ENCODE results near the genes BCL7B, DNAJC30, LIMK1 and EIF4H.

GRCh38 chr7:73436110-73436552 is 2.6 kb downstream of the FZD9 start:
- RRBS: no CpG with 5 or more reads among the region's 13 CpGs

DNA sequence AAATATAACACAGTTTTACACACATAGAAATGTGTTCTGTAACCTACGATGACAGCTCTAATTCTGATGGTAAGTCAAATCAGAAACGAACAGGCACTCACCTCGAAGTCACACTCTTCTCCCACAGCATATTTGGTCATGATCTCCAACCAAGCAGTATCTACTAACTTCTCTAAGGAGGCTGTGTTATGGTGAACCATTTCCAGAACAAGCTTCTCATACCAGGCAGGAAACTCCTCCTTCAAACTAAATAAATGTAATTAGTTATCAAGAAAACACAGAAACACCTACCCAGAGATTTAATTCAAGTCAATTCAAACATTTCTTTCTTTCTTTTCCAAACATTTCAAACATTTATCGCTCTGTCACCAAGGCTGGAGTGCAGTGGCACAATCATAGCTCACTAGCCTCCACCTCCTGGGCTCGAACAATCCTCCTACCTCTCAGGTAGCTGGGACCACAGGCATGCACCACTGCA is 13.8 kb downstream of the BAZ1B start:
- RRBS: no CpG with 5 or more reads among the region's 5 CpGs

DNA sequence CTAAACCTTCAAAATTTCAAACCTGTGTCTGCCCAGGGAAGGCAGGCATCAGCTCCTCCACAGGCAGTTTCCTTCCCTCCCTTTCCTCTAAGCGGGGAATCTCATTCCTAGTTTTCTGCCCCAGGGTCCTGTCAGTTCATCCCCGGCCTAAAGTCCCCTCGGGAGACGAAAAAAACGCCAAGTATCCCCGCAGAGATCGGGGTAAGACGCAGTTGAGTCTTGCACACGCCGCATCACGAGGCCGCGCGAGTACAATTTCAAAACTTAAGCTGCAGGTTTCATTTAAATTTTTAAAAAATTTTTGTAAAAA is 998 bp downstream of the BAZ1B start:
- RRBS: no CpG with 5 or more reads among the region's 14 CpGs

- RRBS: no CpG with 5 or more reads among the region's 6 CpGs
These were observed 13.1 kb upstream of the BAZ1B start for GRCh38 chr7:73535163-73535660.

- RRBS: 89% methylated on average over 6 of the region's 33 CpGs
These were observed 14.6 kb upstream of the BAZ1B start for GRCh38 chr7:73536226-73537654.

- RRBS: under 1% methylated on average over 50 of the region's 100 CpGs
These were observed at the start of gene BCL7B for GRCh38 chr7:73557290-73558302. TSS of gene BCL7B (minus strand) at chr7:73557690.

- RRBS: no CpG with 5 or more reads among the region's 14 CpGs
These were observed 15.0 kb upstream of the VPS37D start for GRCh38 chr7:73652510-73653189.

DNA sequence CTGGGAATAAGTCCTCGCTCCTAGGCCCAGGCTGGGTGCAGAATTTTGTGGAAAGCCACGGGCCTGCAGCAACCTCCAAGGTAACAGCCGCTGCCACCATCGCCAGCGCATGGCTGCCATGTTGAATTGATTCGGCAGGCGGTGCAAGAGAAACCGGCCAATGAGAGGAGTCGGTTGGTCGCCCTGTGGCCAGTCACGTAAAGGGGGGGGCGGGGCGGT is at the start of gene DNAJC30:
DNAJC30 (minus strand) TSS at position 150 of the 219 bp plus-strand sequence.
- RRBS: 0% methylated on average over 3 of the region's 13 CpGs

DNA sequence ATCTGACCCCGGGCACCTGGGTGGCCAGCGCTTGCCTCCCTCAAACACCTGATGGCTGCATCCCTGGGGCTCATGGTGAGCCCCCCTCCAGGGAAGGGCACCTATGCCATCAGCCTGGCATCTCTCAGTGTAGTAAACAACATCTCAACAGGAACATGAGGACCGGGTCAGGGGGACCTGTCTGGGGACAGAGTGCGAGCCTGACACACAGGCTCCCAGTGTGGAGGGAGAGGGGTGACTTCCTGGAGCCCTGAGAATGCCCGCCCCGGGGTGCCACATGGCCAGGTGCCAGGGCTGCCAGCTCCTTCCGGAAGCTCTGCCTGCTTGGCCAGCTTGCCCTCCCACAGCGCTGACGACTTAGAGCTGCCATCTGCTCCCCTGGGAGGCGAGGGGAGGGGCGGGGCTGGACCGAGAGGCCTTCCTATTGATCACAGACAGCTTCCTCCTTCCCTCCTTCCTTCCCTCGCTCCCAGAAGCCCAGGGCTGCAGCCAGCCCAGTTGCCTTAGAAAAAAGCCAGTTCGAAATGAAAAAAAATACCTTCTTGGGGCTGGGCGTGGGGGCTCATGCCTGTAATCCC is 12.3 kb downstream of the STX1A start:
- RRBS: 69% methylated on average over 5 of the region's 15 CpGs

- RRBS: no CpG with 5 or more reads among the region's 5 CpGs
These were observed 7.2 kb downstream of the ELN start for GRCh38 chr7:74035155-74035577.

GRCh38 chr7:74062886-74063815 is 20.5 kb upstream of the LIMK1 start:
- RRBS: no CpG with 5 or more reads among the region's 28 CpGs

- RRBS: 1% methylated on average over 33 of the region's 115 CpGs
These were observed at the start of gene LIMK1 for GRCh38 chr7:74083006-74084271. TSS of gene LIMK1 (plus strand) at chr7:74083804.

DNA sequence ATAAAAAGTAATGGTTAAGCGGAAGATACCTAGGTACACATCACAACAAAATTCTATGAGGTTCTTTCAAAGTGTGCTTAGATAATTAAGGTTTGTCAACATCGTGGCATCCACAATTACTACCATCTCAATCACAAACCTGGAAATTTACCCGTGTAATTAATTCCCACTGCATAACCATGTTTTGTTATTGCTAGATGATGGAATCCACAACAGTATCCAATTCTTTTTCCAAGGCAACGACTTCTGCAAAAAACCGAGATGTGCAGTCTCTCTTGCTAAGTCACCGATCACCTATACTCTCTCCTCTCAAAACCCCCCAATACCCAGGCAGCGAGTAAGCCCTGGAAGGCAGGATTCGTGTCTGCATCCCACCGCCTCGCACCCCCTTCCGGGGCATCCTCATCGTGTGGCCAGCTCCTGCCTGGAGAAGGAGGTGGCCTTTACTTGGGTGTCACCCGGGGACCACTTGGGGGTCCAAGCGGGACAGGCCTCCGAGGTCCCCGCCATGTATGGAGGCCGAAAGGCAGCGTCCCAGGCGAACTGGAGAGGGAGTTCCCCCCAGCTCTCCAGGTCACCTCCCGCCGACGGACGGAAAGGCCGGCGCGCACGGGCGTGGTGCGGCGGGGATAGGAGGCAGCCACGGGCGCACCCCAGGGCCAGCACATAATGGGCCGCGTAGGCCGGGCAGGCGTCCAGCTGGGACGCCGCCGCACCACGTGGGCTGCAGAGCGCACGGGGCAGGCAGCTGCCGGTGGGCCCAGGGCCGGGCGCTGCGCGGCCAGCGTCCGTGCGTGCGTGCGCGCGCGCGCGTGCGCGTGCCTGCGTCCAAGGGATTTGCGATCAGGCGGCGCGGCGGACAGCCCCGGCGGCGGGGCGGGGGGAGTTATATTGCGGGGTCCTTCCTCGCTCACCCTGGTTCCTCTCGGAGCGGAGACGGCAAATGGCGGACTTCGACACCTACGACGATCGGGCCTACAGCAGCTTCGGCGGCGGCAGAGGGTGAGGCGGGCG is at the start of gene EIF4H:
EIF4H (plus strand) TSS at position 916 of the 1,014 bp plus-strand sequence.
- RRBS: 2% methylated on average over 36 of the region's 84 CpGs

DNA sequence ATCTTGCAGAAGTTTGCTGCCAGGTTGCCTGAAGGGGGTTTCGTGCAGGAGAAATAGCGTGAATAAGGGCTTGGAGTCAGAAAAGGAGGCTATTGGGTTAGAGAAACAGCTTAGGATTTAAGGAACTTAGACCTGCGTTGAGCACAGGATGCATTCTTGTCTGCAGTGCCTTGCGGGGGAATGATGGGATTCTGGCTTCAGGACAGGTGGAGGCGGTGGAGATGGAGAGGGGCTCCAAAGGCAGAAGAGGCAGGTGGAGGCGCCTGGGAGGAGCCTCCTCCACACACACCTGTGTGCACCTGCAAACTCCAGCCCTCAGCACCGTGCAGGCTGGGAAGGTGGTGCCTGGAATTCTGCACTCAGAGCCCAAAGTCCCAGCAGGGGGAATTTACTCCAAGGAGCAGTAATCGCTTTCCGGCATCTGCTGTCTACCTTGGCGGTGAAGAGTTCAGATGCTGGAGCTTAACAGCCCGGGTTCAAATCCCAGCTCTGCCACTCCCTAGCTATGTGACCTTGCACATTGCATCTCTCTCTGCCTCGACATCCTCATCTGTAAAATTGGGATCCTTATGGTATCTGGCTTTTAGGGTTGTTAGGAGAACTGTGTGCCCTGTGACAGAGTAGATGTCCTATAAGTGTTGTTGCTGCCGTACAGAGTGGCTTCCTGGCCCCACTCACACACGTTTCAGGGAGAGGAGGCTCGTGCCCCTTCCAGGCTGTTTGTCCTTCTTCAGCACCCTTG is 1.9 kb downstream of the CLIP2 start:
- RRBS: 87% methylated on average over 3 of the region's 15 CpGs

DNA sequence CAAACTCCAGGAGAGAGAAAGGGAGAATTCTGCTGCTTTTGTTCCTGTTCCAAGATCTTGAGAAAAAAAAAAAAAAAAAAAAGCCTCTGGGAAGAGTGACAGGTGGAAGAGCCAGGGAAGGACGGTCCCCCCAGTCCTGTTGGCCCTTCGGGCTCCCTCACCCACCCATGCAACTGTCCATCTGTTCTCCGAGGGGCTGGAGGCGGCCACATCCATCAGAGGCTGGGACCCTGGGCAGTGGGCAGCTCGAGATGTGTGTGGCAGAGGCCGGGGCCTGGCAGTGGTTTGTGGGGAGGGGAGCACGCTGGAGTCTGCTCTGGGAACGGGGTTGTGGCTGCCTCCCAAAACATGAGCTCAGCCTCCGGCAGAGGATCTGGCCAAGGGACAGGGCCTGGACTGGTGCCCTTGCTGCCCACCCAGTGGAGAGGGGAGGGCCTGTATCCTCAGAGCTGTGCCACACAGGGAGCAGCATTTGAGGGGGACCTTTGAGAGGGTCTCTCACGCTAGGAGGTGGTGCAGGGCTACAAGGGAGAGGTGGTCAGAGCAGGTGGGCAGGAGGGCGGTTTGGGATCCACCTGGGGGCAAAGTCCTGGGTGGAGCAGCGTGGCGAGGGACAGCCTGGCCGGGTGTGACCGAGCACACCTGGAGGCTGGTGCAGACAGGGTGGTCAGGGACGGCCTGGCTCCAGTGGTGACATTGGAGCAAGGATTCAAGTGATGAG is 35.7 kb downstream of the CLIP2 start:
- RRBS: 36% methylated on average over 3 of the region's 16 CpGs

DNA sequence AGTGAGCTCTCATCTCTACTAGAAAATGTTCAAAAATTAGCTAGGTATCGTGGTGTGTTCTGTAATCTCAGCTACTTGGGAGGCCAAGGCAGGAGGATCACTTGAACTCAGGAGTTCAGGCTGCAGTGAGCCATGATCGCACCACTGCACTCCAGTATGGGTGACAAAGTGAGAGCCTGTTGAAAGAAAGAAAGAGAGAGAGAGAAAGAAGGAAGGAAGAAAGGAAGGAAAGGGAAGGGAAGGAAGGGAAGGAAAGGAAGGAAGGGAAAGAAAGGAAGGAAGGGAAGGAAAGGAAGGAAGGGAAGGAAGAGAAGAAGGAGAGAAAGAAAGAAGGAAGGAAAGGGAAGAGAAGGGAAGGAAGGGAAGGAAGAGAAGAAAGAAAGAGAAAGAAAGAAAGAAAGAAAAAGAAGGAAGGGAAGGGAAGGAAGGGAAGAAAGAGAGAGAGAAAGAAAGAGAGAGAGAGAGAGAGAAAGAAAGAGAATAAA is 61.5 kb downstream of the CLIP2 start:
- RRBS: no CpG with 5 or more reads among the region's 2 CpGs

DNA sequence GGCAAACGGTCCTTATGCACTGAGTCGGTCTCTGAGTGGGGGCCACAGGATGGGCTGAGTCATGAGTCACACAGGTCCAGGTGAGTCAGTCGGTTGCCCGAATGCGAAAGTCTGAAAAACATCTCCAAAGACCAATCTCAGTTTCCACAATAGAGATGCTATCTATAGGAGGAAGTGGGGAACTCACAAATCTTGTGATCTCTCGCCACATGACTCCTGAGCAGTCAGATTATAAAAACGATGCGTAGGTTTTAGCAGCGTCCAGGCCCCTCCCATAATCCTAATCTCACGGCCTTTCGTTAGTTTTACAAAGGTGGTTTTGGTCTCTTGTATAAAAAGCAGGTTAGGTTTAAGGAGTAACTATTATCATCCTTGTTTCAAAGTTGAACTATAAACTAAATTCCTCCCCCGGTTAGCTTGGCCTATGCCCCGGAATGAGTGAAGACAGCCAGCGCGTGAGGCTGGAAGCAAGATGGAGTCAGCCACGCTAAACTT is 1.2 kb upstream of the GTF2IRD1 start:
- RRBS: no CpG with 5 or more reads among the region's 16 CpGs

DNA sequence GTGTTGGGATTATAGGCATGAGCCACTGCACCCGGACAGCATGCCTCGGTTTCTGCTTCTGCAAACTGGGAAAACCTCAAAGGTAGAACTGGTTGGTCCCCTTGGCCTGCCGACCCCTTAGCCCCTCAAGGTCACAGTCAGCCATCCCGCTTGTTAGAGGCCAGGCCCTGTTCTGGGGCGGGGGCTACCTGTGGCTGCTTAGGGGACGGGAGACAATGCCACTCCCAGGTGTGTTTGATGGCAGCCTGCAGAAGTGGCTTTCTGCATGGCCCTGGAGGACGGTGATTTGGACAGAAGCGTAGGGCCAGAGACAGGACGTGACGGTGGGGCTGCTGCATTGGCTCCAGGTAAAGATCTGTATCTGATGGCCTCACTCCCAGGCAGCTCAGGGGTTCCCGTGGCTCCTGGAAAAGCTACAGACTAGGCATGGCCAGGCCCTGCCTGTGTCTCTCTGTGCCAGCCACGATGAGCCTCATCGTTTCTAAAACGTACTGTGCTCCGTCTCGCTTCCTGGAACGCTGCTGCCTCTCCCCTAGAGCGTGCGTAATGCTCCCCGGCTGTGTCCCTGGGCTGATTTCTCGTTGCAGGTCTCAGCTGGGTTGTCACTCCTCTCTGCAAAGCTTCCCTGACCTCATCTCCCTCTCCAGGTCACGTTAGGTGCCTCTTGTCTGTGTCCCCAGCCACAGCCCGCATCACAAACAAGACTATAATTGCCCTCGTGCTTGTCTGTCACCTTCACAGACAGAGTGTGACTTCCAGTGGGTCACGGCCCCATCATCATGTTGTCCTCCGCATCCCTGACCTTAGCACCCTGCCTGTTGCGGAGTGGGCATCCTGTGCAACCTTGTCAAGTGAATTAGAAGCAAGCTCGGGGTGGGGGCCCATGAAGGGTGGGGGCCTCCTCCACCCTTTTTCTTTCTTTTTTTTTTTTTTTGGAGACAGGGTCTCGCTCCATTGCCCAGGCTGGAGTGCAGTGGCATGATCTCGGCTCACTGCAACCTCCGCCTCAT is 12.6 kb downstream of the GTF2IRD1 start:
- RRBS: no CpG with 5 or more reads among the region's 31 CpGs

DNA sequence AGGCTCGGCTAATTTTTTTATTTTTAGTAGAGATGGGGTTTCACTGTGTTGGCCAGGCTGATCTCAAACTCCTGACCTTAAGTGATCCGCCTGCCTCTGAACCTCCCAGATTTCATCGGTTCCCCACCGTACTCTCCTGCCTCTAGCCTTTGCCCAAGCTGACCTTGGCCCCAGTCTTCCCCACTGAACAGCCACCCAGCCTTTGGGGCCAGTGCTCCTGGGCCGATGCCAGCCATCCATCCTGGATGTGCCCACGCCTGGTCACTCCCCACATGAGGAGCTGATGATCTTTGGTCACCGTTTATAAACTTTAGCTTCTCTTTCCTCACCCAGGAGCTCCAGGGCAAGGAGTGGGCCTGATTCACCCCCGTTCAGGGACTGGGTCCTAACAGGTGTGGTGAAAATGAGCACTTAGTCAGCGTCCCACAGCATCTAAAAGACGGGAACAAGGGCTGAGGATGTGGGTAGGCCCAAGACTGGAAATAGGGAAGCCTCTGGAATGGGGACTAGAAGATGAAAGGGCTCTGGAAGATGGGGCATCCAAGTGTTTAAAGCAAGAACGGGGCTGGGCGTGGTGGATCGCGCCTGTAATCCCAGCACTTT is 22.9 kb downstream of the GTF2IRD1 start:
- RRBS: no CpG with 5 or more reads among the region's 14 CpGs

DNA sequence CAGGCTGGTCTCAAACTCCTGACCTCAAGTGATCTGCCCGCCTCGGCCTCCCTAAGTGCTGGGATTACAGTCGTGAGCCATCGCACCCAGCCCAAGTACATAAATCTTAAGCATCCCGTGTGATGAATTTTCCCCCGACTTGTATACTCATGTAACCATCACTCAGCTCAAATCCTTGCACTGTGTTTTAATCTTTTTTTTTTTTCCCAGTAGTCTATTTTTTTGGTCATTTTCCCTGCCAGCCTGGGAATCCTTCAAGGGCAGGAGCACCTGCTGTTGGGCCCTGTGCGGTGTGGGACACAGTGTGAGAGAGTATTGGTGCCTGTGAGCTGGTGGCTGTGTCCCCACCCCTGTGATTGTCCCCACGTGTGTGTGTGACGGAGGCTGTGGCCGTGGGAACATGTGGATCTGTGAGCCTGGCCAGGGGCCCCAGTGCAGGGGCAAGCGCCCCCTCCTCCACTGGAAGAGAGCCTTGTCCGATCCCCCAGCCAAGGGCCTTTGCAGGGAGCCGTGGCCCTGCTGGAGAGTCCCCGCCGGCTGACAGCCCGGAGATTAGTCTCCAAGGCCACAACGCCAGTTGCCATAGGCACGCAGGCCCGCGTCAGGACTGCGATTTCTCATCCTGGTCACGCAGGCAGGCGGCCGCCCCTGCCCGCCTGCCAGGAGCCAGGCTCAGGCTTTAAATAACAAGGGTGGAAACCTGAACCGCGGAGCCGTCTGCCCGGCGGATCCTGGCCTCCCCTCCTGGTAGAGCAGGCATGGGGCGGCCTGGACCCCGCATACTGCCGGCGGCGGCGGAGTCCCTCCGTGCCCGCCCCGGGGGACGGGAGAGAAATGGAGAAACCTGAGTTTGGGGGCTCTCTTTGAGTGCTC is 26.5 kb downstream of the GTF2IRD1 start:
- RRBS: 8% methylated on average over 5 of the region's 40 CpGs

Data from aortic smooth muscle cell (primary cell).